Epithelial cell of proximal tubule (primary cell): Measurements from ENCODE around the genes PRRG2, IRF3 and TSKS.

DNA sequence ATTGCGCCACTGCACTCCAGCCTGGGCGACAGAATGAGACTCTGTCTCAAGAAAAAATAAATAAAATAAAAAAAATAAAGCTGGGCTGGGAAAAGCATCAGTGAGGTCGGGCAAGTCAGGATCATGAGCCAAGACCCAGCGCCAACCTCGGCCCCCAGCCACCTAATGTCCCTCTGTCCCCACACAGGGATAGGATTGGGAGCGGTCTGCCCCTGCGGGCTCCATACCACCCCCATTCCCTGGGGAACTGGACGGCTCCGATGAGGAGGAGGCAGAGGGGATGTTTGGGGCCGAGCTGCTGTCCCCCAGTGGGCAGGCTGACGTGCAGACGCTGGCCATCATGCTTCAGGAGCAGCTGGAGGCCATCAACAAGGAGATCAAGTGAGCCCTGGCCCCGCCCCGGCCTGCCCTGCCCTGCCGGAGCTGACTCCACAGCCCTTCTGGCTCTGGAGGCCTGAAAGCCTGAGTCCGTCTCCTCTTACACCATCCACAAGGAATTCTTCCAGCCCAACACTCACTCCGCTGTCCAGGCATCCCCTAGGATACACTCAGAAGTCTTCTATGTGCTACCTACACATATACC, 17.3 kb downstream of the PPFIA3 start:
- RAMPAGE, long total RNA, result no peak
- RRBS, result no CpG with 5 or more reads among the region's 17 CpGs

DNA sequence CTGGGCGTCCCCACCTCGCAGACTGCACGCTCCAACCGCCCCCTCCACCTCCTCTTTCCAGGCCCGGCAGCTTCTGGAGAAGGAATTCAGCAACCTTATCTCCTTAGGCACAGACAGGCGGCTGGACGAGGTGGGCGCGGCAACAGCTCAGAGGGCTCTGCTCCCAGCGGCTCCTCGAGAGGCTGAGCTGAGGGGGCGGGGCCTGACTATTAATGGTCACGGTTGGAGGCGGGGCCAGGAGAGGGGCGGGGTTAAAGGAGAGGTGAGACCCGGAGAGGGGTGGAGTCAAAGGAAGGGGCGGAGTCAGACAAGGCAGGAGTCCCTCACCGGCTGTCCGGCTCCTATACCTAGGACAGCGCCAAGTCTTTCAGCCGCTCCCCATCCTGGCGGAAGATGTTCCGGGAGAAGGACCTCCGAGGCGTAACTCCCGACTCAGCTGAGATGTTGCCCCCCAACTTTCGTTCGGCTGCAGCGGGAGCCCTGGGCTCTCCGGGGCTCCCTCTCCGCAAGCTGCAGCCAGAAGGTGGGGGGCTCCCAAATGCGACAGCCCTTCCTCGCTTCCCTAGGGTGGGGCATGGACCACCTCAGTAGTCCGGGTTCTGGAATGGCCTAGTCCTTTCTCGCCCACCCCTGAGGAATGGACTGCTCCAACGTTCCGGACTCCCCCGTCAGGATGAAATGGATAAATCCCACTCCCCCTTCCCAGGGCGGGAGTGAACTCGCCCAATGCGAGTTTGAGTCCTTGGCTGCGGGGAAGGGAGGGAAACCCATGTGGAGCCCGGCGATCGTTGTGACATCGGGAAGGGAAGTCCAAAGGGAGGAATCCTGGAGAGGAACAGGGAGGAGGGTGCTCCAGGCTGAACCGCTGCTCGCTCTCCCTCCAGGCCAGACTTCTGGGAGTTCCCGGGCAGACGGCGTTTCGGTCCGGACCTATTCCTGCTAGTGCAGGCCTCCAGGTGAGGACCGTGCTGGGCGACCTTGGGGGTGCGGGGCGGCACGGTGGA, 5.7 kb downstream of the HRC start:
- RAMPAGE, long total RNA, result no peak
- RRBS, result 2% methylated on average over 26 of the region's 58 CpGs

- RAMPAGE, long total RNA, result no peak
- RRBS, result no CpG with 5 or more reads among the region's 12 CpGs
Observed at GRCh38 chr19:49331469-49332573, 3.4 kb upstream of the CD37 start.

DNA sequence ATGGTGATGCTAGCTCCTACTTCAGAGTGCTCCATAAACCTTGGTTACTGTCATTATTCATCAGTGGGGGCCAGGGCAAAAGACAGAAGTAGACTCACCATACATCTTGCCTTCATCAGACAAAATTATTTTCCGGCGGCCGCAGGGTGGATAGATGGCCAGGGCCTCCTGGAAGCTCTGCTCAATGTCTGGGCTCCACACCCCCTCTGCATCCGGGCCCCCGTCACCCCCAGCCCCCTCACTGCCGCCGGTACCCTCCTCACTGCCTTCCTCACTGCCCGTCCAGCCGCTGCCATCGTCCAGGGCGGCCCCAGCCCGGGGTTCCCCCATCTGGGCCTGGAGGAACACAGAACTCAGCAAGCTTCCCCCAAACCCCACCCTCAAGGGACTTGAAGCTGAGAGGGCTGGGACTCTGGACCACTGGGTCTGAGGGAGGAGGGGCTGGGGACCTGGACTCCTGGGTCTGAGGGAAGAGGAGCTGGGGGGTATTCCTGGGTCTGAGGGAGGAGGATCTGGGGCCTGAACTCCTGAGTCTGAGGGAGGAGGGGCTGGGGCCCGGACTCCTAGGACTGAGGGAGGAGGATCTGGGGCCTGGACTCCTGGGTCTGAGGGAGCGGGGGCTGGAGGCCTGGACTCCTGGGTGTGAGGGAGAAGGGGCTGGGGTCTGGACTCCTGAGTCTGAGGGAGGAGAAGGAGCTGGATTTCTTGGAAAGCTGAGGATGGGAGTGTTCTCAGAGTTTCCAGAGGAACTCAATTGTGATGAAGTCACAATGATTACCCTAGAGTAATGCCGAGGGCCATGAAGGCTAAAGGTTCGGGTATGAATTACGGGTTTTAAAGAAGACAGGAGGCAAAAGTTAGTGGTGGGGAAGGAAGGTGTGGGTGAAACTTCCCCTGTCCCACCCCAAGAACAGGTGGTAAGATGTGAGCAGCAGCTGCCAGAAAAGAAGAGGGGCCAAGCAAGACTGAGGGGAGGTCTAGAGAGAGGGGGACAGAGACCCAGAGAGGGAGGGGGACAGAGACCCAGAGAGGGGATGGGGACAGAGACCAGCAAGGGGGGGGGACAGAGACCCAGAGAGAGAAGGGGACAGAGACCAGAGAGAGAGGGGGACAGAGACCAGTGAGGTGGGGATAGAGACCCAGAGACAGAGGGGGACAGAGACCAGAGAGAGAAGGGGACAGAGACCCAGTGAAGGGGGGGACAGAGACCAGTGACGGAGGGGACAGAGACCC, 2.1 kb downstream of the TEAD2 start:
- RAMPAGE, long total RNA, result no peak
- RRBS, result 81% methylated on average over 9 of the region's 18 CpGs

- RAMPAGE, long total RNA, result no peak
- RRBS, result no CpG with 5 or more reads among the region's 8 CpGs
Observed at GRCh38 chr19:49446517-49446813, 5.1 kb upstream of the SLC17A7 start.

GRCh38 chr19:49447240-49448055, 4.2 kb downstream of the PIH1D1 start:
- RAMPAGE, long total RNA, result no peak
- RRBS, result 95% methylated on average over 7 of the region's 39 CpGs

- RAMPAGE, long total RNA, result no peak
- RRBS, result no CpG with 5 or more reads among the region's 5 CpGs
Observed at GRCh38 chr19:49448095-49448427, 3.6 kb downstream of the PIH1D1 start.

- RAMPAGE, long total RNA, result no peak
- RRBS, result 0% methylated on average over 3 of the region's 33 CpGs
Observed at GRCh38 chr19:49487812-49488743, 670 bp downstream of the RPL13A start.

DNA sequence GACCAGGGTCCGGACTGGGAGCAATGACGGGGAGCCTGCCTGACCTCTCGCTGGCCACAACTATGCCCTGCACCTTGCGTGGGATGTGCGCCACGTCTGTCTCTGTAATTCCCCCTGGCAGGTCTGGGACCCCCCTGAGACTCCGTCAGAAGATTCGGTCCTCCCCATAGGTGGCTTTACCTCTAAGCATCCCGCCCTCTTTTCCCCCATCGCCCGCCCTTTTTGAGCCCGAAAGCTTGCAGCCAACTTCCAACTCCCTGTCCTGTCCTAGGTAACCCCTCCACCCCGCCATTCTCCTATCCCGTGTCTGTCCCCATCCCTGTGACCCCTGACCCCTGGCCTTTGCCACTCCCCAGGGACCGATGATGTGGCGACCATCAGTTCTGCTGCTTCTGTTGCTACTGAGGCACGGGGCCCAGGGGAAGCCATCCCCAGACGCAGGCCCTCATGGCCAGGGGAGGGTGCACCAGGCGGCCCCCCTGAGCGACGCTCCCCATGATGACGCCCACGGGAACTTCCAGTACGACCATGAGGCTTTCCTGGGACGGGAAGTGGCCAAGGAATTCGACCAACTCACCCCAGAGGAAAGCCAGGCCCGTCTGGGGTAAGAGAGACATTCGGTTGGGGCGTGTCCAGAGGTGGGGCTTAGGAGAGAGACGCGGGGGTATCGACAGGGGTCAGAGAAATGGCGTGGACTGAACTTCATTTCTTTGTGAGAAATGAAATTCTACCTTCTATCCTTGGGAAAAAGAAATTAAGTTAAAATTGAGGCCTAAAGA, 497 bp downstream of the RCN3 start:
- RAMPAGE, long total RNA, result no peak
- RRBS, result no CpG with 5 or more reads among the region's 33 CpGs

DNA sequence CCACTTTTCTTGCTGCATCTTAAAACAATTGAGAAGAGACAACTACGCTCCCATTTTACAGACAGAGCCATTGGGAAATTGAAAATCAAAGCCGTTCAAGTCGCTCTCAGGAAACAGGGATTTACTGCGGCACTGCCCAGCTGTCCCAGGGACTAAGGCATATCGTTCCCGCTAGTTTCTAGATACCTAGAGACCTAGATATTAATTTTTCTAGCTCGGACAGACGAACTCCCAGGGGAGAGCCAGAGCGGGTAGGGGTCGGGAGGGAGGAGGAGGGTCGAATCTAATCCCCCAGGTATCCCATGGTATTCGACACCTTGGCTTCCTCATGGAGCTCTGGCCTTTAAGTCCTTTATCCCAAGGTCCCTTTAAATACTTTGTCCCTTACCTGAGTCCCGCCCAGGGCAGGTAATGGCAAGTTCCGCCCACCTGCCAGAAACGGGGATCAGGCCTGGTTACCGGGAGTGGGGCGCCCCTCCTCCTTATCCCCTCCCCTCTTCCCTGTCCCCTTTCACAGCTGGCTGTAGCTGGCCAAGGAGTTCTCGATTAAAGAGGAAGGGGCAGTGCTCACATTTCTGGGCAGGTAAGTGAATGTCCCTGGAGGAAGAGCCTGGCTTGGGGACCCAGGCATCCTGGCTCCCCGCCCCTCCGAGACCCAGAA, at the start of gene PRRG2:
TSS of gene PRRG2 (plus strand) at position 418 of the 661 bp plus-strand sequence.
- RAMPAGE, long total RNA, result no peak
- RRBS, result no CpG with 5 or more reads among the region's 20 CpGs

- RAMPAGE, long total RNA, result no peak
- RRBS, result 2% methylated on average over 5 of the region's 62 CpGs
Observed at GRCh38 chr19:49589963-49590953, 724 bp upstream of the PRR12 start.

DNA sequence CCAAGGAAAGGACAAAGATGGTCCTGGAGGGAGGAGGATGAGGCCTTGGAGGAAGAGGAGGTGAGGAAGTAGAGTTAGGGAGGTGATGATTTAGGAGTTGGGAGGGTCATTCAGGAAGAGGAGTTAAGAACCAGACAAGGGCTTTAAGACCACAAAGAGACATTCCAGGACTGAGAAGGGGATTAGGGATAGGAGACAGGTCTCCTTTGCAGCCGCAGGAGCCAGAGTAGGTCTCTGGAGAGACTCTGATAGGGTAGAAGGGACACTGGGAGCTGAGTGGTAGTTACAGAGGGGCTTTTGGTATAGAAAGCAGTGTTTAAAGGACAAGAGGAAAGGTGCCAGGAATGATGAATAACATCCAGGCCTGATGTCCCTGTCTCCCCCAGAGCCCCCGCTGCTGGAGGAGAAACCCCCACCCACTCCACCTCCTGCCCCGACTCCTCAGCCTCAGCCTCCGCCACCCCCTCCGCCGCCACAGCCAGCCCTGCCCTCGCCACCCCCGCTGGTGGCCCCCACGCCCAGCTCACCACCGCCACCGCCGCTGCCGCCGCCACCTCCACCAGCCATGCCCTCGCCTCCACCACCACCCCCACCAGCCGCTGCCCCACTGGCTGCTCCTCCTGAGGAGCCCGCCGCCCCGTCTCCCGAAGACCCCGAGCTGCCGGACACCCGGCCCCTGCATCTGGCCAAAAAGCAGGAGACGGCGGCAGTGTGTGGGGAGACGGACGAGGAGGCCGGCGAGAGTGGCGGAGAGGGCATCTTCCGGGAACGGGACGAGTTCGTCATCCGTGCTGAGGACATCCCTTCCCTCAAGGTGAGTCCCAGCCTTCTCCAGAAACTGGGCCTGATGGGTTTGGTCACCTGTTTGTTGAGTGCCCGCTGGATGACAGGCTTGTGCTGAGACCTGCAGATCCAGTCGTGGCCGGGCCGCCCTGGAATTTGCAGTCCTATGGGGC, 10.4 kb downstream of the PRR12 start:
- RAMPAGE, long total RNA, result no peak
- RRBS, result 100% methylated on average over 2 of the region's 39 CpGs

DNA sequence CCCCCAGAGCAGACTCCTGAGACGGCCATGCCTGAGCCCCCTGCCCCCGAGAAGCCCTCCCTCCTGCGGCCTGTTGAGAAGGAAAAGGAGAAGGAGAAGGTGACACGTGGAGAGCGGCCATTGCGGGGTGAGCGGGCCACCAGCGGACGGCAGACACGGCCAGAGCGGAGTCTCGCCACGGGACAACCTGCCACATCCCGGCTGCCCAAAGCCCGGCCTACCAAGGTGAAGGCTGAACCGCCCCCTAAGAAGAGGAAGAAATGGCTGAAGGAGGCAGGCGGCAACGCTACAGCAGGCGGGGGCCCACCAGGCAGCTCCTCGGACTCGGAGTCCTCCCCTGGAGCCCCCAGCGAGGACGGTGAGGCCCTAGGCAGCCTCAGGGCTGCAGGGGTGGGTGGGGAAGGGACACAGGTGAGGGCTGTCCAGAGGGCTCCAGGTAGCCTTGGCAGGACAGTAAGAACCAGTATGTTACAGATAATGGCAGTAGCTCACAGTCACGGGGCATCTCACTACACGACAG, 24.0 kb downstream of the RRAS start:
- RAMPAGE, long total RNA, result no peak
- RRBS, result no CpG with 5 or more reads among the region's 25 CpGs

DNA sequence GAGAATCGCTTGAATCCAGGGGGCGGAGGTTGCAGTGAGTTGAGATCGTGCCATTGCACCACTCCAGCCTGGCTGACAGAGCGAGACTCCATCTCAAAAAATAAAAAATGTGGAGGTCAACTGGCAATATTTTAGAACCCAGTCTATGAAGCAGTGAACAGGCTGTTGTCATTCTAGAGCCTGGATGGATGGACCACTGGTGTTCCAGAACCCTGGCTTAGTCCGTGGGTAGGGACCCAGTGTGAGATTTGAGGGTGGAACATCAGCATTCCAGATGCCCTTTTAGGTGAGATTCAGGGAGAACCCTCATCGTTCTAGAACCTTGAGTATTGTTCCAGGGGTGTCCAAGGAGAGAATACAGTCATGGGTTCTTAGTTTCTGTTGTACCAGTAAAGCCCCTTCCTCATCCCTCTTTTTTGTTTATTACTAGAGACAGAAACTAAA, 12.2 kb downstream of the RRAS start:
- RAMPAGE, long total RNA, result no peak
- RRBS, result no CpG with 5 or more reads among the region's 6 CpGs

DNA sequence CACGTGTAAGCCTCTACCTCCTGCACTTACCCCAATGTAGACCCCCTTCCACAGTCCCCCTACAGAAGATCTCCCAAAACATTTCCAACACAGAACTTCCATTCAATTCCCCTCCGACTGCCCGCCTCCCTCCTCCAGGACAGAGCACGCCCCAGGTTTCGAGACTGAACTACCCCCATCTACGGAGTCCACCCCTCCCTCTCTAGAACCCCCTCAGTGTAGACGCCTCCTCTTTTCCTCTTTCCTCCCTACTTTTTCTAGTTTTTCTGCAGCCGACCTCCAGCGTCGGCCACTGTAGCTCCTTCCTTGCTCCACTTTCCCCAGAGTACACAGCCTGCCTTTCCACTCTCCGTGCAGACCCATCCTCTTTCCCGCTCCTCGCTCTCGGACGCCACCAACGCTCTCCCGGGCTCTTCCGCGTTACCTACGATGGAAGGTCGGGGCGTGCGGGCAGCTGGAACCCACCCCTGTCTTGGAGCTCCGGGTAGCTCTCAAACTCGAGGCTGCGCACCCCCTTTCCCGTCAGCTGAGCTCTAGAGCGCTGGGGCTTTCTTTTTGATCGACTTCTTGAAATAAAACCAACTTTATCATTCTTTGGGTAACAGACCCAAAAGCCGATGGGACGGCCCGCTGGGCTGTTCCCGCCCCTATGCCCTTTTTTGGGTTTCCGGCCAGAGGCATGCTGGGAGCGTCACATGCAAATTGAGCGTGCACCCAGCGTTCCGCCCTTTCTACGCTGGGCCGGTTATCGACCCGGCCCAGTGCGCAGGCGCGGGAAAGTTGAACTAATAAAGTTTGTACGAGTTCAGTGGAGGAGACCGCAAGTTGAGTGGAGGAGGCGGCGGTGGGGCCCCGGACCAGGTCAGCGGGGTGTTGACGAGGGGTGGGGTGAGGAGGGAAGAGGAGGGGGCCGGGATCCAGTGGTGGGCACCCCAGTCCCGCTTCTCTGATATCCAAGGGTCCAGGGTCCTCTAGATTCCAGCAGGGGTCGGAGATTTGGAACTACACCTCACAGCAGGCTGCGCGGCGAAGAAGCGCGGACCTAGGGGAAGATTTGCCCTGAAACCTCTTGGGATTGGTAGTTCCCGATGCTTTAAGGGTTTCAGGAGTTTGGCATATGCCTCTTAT, at the start of gene IRF3:
TSS of gene IRF3 (minus strand) at position 651 of the 1,128 bp plus-strand sequence.
- RAMPAGE, long total RNA, result start-site peak on the minus strand centred at position 614 of the sequence, 83 bp wide, 119 and 16 reads in 2 replicates; start-site peak on the plus strand centred at position 787 of the sequence, 56 bp wide, 129 and 73 reads in 2 replicates
- RRBS, result 1% methylated on average over 23 of the region's 61 CpGs

GRCh38 chr19:49686154-49686554, 3.2 kb upstream of the ADM5 start:
- RAMPAGE, long total RNA, result no peak
- RRBS, result no CpG with 5 or more reads among the region's 21 CpGs

DNA sequence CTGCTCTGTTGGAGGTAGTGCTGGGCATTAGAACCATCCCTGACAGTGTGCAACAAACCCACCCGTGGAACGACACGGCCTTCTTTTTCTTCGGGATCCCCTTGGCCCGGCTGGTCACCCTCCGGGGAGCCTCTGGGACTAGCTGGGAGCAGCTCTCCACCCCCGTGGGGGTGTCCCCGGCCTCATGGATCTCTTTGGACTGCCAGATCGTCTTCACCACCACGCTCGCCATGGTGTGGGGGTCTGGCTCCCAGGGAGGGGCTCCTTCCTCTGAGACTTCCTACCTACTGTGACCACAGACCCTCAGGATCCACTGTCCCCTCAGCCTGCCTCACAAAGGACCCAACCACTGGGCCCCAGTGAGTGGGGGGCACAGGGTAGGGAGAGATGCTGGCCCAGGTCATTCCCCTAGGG, at the start of gene TSKS:
TSS of gene TSKS (minus strand) at position 291 of the 414 bp plus-strand sequence.
- RAMPAGE, long total RNA, result no peak
- RRBS, result 75% methylated on average over 3 of the region's 11 CpGs

- RAMPAGE, long total RNA, result no peak
- RRBS, result no CpG with 5 or more reads among the region's 16 CpGs
Observed at GRCh38 chr19:49790601-49791420, 22.3 kb downstream of the FUZ start.

- RAMPAGE, long total RNA, result no peak
- RRBS, result 79% methylated on average over 7 of the region's 42 CpGs
Observed at GRCh38 chr19:49887926-49888489, 8.7 kb downstream of the IL4I1 start.

- RAMPAGE, long total RNA, result no peak
- RRBS, result 20% methylated on average over 52 of the region's 112 CpGs
Observed at GRCh38 chr19:49889982-49891160, 6.3 kb downstream of the IL4I1 start.